Liver (tissue), 9 donors: ENCODE measurements around the genes OR52R1, OR51S1, OR51A7, OR51G1, HBG1, HBG2, OR51B4, OR51Q1, OR52N2, OR52E6, OR56A1, OR52B2 and HPX.

- PRO-cap, 5 experiments, result peak in 1 of 5 experiments; most common plus-strand start chr11:4191318 (in 1); most common minus-strand start chr11:4191196 (in 1)
- RAMPAGE, long total RNA, 2 experiments, result no peak in any of the 2 experiments
- RRBS, result no CpG with 5 or more reads among the region's 17 CpGs
These were observed 96.4 kb downstream of the RRM1 start for GRCh38 chr11:4190750-4191587.

- PRO-cap, 5 experiments, result no peak in any of the 5 experiments
- RAMPAGE, long total RNA, 2 experiments, result no peak in any of the 2 experiments
- RRBS, result no CpG with 5 or more reads among the region's 4 CpGs
These were observed 10.4 kb downstream of the OR52K2 start for GRCh38 chr11:4459524-4459884.

- PRO-cap, 5 experiments, result no peak in any of the 5 experiments
- RAMPAGE, long total RNA, 2 experiments, result no peak in any of the 2 experiments
- RRBS, result no CpG with 5 or more reads among the region's 5 CpGs
These were observed 470 bp upstream of the MMP26 start for GRCh38 chr11:4704008-4704619.

GRCh38 chr11:4804197-4804813, at the start of gene OR52R1:
OR52R1 (minus strand) TSS chr11:4804380.
- PRO-cap, 5 experiments, result no peak in any of the 5 experiments
- RAMPAGE, long total RNA, 2 experiments, result no peak in any of the 2 experiments
- RRBS, result no CpG with 5 or more reads among the region's 4 CpGs

DNA sequence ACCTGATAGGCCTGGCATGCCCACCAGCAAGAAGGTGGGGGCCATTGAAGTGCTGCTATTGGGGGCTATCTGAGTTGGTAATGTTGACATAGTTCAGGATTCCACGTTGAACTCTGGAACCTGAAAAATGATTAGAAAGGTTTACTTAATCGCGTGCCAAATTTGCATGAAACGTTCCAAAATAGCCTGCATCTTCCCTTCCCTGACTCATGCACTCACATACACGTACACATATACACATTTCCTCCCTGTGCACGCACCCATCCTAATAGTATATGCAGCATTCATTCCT, at the start of gene OR51S1:
OR51S1 (minus strand) TSS at position 90 of the 292 bp plus-strand sequence.
- PRO-cap, 5 experiments, result no peak in any of the 5 experiments
- RAMPAGE, long total RNA, 2 experiments, result no peak in any of the 2 experiments
- RRBS, result no CpG with 5 or more reads among the region's 6 CpGs

GRCh38 chr11:4903388-4903991, at the start of gene OR51A7:
OR51A7 (plus strand) TSS chr11:4903783.
- PRO-cap, 5 experiments, result no peak in any of the 5 experiments
- RAMPAGE, long total RNA, 2 experiments, result no peak in any of the 2 experiments
- RRBS, result no CpG with 5 or more reads among the region's 3 CpGs

DNA sequence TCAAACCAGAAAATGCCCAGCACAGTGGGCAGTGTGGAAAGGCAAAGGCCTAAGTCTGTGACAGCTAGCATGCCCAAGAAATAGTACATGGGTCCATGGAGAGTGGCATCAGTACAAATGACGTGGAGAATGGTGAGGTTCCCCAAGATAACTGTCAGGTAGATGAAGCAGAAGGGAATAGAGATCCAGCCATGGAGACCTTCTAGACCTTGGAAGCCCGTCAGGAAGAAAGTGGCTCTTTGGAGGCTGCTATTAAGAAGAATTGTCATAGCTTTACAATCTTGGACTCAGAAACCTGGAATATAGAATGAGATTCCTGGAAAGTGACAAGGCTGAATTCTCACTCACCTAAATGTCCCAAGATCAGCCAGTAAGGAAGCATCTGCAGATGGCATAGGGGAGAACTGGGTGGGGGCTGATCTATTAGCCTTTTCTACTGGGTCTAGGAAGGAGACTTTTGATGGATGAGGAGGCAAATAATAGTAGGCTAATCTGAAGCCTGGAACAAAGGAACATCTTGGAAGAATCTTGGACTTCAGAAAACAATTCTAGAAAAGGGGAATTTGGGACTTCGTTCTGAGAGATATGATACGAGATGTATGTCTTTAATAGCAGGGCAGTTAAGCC, at the start of gene OR51G1:
OR51G1 (minus strand) TSS at position 269 of the 627 bp plus-strand sequence.
- PRO-cap, 5 experiments, result no peak in any of the 5 experiments
- RAMPAGE, long total RNA, 2 experiments, result no peak in any of the 2 experiments
- RRBS, result no CpG with 5 or more reads among the region's 4 CpGs

DNA sequence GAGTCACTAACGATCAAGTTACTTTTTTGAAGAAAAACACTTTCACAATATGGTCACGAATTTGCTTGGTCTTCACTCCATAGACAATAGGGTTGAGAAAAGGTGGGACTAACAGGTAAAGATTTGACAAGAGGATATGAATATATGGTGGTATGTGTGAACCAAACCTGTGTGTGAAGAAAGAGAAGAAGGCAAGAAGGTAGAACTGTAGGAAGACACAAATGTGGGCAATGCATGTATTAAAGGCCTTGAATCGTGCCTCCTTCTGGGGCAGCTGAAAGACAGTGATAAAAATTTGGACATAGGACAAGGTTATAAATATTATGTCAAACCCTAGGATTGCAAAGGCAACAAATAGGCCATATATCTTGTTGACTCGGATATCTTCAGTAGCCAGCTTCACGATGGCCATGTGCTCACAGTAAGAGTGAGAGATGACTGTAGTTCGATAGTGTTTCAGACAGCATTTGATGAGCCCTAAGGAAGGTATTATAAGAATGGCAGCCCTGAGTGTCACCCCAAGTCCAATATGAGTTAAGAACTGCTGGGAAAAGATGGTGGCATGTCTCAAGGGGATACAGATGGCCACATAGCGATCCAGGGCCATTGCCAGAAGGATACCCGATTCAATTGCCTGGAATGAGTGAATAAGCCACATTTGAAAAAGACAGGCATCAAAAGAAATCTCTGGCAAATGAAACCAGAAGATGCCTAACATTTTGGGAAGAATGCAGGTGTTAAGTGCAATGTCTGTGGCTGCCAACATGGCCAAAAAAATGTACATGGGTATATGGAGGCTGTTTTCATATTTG, 6.3 kb downstream of the OR52A5 start:
- PRO-cap, 5 experiments, result no peak in any of the 5 experiments
- RAMPAGE, long total RNA, 2 experiments, result no peak in any of the 2 experiments
- RRBS, result no CpG with 5 or more reads among the region's 8 CpGs

GRCh38 chr11:5249667-5250154, at the start of gene HBG1:
HBG1 (minus strand) TSS chr11:5249857.
- PRO-cap, 5 experiments, result no peak in any of the 5 experiments
- RAMPAGE, long total RNA, 2 experiments, result start-site peak on the plus strand in 1 of 2 experiments, at chr11:5250024-5250057 at its widest, 12 reads per replicate
- RRBS, result no CpG with 5 or more reads among the region's 7 CpGs

- PRO-cap, 5 experiments, result no peak in any of the 5 experiments
- RAMPAGE, long total RNA, 2 experiments, result start-site peak on the plus strand in 1 of 2 experiments, at chr11:5254965-5254976 at its widest, 15 to 20 reads per replicate; start-site peak on the minus strand in 1 of 2 experiments, at chr11:5254692-5254784 at its widest, 395,530 to 422,786 reads per replicate
- RRBS, result no CpG with 5 or more reads among the region's 7 CpGs
These were observed at the start of gene HBG2 for GRCh38 chr11:5254664-5255086. HBG2 (minus strand) TSS chr11:5254781.

GRCh38 chr11:5301827-5302298, at the start of gene OR51B4:
OR51B4 (minus strand) TSS chr11:5301946.
- PRO-cap, 5 experiments, result no peak in any of the 5 experiments
- RAMPAGE, long total RNA, 2 experiments, result no peak in any of the 2 experiments
- RRBS, result no CpG with 5 or more reads among the region's 3 CpGs

DNA sequence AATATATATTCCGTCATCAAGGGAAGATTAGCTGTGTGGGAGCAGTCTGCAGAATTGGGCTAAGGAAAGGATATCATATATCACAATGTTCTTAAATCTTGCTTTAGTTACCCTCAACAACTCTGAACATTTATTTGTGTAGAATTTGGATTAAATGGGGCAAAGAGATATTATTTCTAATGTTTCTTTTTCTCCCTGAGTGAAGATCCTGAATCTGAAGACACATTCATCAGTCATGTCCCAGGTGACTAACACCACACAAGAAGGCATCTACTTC, at the start of gene OR51Q1:
OR51Q1 (plus strand) TSS at position 146 of the 277 bp plus-strand sequence.
- PRO-cap, 5 experiments, result no peak in any of the 5 experiments
- RAMPAGE, long total RNA, 2 experiments, result no peak in any of the 2 experiments
- RRBS, result no CpG with 5 or more reads among the region's 1 CpG

- PRO-cap, 5 experiments, result no peak in any of the 5 experiments
- RAMPAGE, long total RNA, 2 experiments, result no peak in any of the 2 experiments
- RRBS, result no CpG with 5 or more reads among the region's 26 CpGs
These were observed at the start of gene OR52N2 for GRCh38 chr11:5808298-5809061. OR52N2 (plus strand) TSS chr11:5808924.

GRCh38 chr11:5841649-5842121, at the start of gene OR52E6:
OR52E6 (minus strand) TSS chr11:5841897.
- PRO-cap, 5 experiments, result no peak in any of the 5 experiments
- RAMPAGE, long total RNA, 2 experiments, result no peak in any of the 2 experiments
- RRBS, result no CpG with 5 or more reads among the region's 2 CpGs

DNA sequence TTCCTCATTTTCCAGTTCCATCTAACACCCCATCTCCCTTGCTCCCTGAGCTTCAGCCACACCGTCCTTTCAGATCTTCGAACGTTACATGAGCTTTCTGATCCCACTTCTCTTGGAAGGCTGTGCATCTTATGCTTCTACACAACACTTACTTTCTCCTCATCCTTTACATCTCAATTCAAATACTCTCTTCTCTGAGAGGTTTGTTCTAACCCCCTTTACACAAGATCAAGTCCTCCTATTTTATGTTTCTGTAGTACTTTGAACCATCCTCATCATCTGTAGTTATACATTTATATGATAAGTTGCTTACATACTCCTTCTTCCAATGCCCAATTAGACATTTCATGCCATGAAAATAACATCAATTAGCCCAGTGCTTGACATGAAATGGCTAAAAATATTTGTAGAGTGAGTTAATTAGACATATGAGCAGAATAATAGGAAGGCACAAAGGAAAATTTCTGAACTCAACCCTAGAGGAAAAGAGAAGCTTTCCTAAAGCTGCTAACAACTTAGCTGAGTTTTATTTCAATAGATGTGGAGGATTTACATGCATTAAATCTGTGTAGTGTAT, at the start of gene OR56A1:
OR56A1 (minus strand) TSS at position 209 of the 577 bp plus-strand sequence.
- PRO-cap, 5 experiments, result no peak in any of the 5 experiments
- RAMPAGE, long total RNA, 2 experiments, result no peak in any of the 2 experiments
- RRBS, result no CpG with 5 or more reads among the region's 3 CpGs

- PRO-cap, 5 experiments, result no peak in any of the 5 experiments
- RAMPAGE, long total RNA, 2 experiments, result no peak in any of the 2 experiments
- RRBS, result no CpG with 5 or more reads among the region's 1 CpG
These were observed at the start of gene OR52B2 for GRCh38 chr11:6170233-6170506. OR52B2 (minus strand) TSS chr11:6170326.

GRCh38 chr11:6250021-6250305, 9.7 kb upstream of the CCKBR start:
- PRO-cap, 5 experiments, result no peak in any of the 5 experiments
- RAMPAGE, long total RNA, 2 experiments, result no peak in any of the 2 experiments
- RRBS, result no CpG with 5 or more reads among the region's 2 CpGs

DNA sequence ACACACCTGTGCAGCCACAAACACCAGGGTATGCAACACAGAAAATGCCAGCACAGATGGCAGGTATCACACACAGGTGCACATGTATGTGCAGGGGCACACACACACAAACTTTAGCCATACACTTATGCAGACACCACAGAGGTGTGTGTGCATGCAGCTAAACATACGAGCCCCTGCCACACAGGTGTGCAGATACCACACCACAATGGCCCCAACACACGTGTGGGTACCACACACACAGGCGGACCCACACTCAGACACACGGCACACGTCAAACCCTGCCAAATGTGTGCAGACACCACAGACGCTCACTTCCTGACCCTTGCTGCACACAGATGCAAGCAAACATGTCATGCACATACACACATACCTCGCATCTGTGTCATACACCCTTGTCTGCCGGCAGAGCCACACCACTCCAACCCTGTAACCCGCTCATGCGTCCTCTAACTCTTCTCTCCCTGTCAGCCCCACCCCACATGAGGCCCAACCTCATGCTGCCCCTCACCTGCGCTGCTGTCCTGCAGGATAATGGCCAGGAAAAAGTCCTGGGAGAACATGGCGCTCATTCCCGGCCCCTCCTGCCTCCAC, 14.1 kb downstream of the SMPD1 start:
- PRO-cap, 5 experiments, result no peak in any of the 5 experiments
- RAMPAGE, long total RNA, 2 experiments, result no peak in any of the 2 experiments
- RRBS, result no CpG with 5 or more reads among the region's 13 CpGs

DNA sequence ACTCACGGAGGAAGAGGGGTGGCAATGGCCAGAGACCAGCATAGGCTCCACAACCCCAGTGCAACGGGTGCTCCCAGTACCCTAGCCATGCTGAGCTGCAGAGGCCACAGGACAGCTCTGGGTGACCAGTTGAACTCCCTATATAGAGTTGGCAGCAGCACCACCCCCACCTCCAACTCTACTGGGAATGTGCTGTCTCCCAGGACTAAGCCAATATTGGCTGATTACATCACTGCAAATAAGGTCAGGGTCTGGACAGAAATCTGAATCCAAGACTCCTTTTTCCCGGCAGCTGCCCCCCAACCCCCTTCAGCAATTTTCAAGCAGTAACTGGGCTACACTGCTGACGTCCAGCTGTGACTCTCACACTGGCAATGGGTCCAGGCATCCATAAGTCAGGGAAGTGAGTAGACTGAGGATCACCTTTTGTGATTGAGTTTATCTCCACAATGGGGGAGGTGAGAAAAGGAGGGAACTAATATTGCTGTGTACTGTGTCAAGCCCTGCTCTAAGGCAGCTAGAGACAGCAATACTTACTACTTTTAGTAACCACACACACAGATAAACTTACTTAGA, at the start of gene HPX:
HPX (minus strand) TSS at position 113 of the 576 bp plus-strand sequence.
- PRO-cap, 5 experiments, result peak in 5 of 5 experiments; most common plus-strand start position 312 of the sequence (in 2); most common minus-strand start position 113 of the sequence (in 4)
- RAMPAGE, long total RNA, 2 experiments, result start-site peak on the minus strand in 2 of 2 experiments, centred at positions 118 to 131 of the sequence, 3,082 to 36,948 reads per replicate
- RRBS, result no CpG with 5 or more reads among the region's 4 CpGs

DNA sequence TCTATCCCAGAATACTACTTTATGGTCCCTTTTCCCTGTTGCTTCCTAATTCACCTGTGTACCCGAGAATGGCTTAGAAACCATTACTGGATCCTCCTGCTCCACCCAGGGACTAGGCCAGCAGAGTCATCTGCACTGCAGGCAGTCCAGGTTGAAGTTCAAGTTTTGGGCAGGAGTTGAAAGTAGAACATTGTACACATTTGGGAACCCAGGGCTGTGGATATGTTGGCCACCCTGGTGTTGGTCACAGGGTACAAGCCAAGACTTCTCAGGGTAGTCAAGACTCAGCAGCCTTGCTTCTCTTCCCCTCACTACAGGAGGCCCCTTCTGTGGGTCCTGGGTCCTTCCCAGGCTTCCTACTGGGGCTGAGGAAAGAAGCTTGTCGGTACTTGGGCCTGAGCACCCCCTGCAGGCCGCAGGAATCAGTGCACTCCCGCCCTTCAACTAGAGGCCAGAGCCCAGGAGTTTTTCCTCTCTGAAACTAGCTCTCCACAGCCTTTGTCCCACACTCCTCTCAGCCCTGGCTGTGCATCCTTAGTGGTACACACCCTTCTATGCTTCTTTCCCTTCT, 2.5 kb upstream of the HPX start:
- PRO-cap, 5 experiments, result peak in 5 of 5 experiments; most common plus-strand start position 261 of the sequence (in 3); most common minus-strand start position 114 of the sequence (in 5)
- RAMPAGE, long total RNA, 2 experiments, result no peak in any of the 2 experiments
- RRBS, result no CpG with 5 or more reads among the region's 4 CpGs